Brain (tissue), 1 donor: ENCODE results near the gene DUS1L.

- RRBS, result no CpG with 5 or more reads among the region's 15 CpGs
These were observed 4.5 kb downstream of the PYCR1 start for GRCh38 chr17:81932222-81933393.

- RRBS, result 7% methylated on average over 22 of the region's 47 CpGs
These were observed 722 bp upstream of the NOTUM start for GRCh38 chr17:81961705-81962112.

DNA sequence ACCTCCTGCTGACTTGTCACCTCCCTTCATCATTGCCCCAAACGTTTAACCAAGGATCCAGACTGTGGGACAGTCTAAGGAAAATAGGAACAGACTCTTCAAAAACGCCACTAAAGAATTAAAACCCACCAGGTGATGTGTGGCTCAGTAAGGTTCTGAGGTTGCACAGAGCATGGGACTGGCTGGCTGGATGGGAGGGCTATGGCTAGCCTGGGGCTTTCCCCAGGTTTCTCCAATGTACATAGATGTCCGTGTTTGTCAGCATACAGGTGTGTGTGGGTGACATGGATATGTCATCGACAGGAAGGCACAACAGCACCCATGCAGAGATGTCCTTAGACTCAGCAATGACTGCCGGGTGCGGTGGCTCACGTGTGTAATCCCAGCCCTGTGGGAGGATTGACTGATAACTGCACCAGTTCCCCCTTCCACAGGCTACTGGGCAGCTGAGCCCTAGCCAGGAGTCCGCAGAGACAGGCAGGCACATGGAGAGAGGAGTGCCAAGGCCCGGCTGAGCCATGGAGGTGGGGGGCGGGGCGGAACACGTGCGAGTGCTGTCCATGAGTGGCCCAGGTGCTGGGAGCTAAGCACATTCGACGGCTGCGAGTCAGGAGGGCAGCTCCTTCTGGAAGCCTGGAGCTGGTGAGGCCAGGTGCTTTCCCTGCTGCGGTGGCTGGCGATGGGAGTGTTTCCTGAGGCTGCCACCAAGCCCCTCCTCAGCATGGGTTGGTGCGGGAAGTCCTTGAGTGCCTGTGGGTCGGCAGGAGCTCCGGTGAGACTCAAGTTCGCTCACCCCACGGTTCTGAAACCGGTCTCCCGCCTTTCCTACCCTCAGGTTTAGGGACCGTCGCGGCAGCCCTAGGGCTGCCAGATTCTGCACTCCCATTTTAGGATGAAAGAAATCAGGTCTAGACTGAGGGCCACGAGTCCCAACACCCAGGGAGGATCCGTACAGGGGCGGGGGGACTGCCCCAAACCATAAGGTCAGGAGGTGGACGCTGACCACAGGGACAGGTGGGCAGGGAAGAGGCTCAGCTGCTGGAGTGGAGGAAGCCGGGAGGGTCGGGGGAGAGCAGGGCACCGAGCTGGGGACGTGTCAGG is 871 bp upstream of the ASPSCR1 start:
- RRBS, result 6% methylated on average over 6 of the region's 36 CpGs

GRCh38 chr17:81978469-81978893 is 1.1 kb downstream of the ASPSCR1 start:
- RRBS, result no CpG with 5 or more reads among the region's 23 CpGs

DNA sequence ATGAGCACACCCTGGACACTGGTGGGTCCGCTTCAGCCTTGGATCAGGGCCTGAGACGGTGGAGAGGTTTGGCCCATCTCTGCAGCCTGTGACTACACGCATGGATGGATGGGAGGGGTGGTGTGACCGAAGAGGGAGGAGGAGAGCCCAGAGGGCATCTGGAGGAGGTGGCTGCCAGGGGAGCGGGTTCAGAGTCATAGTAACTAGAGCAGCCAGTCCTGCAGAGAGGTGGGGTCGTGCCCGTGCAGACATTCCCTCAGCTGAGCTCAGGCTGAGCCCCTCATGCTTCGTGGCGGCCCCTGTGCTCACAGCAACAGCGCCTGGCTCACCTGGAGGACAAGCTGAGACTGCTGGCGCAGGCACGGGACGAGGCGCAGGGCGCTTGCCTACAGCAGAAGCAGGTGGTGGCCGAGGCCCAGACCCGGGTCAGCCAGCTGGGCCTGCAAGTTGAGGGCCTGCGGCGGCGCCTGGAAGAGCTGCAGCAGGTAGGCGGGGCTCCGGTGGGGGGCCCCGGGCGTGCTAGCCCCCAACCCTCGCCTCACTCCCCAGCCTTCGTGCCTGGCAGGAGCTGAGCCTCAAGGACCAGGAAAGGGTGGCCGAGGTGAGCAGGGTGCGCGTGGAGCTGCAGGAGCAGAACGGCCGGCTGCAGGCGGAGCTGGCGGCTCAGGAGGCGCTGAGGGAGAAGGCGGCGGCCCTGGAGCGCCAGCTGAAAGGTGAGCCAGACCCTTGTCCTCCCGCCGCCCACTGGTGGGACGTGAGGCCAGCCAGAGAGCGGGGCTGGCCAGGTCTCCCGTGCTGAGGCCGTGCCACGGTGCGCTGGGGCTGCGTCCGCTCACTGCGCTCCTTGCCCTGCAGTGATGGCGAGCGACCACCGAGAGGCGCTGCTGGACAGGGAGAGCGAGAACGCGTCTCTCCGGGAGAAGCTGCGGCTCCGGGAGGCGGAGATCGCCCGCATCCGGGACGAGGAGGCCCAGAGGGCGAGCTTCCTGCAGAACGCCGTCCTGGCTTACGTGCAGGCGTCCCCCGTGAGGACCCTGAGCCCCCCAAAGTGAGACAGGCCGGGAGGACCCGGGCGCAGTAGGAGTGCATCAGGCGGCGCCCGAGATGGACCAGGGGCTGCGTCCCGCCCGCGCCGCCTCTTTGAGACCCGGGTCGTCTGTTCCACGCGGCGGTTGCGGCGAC is 1.3 kb upstream of the RAC3 start:
- RRBS, result 15% methylated on average over 25 of the region's 87 CpGs

GRCh38 chr17:82056468-82057114 is 4.9 kb downstream of the GPS1 start:
- RRBS, result no CpG with 5 or more reads among the region's 30 CpGs

- RRBS, result 2% methylated on average over 34 of the region's 114 CpGs
These were observed at the start of gene DUS1L for GRCh38 chr17:82065325-82066198. TSS of gene DUS1L (minus strand) at chr17:82065804.

DNA sequence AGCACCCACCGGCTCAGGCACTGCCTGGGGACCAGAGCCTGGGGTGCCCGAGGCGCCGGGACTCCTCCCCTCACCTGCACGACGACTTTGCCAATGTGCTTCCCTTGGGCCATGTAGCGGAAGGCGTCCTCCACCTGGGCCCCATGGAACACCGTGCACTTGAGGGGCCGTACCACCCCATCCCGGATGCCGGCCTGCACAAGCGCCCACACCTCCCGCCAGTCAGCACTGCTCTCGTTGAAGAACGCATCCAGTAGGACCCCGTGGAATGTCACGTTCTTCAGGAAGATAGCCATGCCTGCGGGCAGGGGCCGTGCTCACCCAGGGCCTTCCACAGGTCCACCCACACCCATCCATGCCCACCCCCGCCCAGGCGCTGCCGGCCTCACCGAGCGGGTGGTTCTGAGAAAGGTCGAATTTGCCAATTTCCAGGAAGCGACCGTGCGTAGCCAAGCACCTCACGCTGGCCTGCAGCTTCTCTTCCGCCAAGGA is 14.9 kb downstream of the FASN start:
- RRBS, result 94% methylated on average over 4 of the region's 31 CpGs

GRCh38 chr17:82083718-82084447 is 14.2 kb downstream of the FASN start:
- RRBS, result 74% methylated on average over 13 of the region's 51 CpGs

- RRBS, result 1% methylated on average over 52 of the region's 90 CpGs
These were observed 818 bp downstream of the FASN start for GRCh38 chr17:82096858-82097978.

- RRBS, result no CpG with 5 or more reads among the region's 5 CpGs
These were observed 1.4 kb upstream of the CCDC57 start for GRCh38 chr17:82214055-82214432.

GRCh38 chr17:82246347-82247493 is 17.9 kb downstream of the SLC16A3 start:
- RRBS, result no CpG with 5 or more reads among the region's 36 CpGs

DNA sequence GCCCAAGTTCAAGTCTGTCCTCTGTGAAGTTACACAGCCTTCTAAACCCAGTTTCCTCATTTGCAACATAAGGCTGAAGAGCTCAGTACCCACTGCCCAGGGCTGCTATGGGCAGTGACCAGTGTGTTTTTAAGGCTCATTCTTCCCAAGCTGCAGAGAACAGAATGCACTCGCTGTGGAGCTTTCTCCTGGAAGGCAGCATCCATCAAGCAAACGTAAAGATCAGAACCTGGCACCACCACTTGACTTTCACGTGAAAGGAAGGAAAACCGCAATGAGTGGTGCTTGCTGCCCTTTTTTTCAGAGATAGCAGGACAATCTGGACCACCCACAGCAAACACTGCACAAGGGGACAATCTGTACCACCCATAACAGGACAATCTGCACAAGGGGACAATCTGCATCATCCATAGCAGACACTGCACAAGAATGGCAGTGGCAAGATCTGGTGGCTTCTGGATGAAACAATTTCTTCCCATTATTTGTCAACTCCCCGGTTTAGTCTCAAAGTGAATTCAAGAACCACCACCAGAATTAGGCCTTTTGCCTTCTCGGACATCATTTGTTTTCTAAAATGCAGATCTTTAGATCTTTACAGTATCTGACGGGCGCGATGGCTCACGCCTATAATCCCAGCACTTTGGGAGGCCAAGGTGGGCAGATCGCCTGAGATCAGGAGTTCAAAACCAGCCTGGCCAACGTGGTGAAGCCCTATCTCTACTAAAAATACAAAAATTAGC is 11.0 kb downstream of the CSNK1D start:
- RRBS, result no CpG with 5 or more reads among the region's 12 CpGs

GRCh38 chr17:82290191-82290810 is 16.8 kb upstream of the CSNK1D start:
- RRBS, result no CpG with 5 or more reads among the region's 13 CpGs

DNA sequence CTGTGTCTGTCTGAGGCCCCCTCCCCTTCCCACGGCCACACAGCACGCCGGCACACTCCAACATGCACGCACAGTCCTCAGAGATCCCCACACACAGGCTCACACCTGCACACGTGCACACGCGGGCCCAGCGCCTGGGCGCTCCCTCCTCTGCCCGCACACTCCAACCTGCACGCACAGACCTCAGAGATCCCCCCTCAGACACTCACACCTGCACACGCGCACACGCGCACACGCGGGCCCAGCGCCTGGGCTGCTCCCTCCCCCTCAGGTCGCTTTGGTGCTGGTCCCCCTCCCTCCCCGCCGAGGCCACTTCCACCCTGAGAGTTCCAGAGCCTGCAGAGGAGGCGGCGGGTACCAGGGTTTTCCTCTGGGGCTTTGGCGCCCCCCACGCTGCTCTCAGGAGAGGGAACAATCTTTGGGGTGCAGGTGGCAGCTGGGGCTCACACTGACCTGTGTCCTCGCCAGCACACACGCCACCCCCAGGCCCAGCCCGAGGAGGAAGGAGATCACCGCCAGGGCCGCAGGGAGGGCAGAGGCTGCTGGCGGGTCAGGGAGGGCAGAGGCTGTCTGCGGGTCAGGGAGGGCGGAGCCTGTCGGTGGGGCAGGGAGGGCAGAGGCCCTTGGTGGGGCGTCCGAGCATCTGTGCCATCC is 1.5 kb downstream of the CD7 start:
- RRBS, result no CpG with 5 or more reads among the region's 36 CpGs

DNA sequence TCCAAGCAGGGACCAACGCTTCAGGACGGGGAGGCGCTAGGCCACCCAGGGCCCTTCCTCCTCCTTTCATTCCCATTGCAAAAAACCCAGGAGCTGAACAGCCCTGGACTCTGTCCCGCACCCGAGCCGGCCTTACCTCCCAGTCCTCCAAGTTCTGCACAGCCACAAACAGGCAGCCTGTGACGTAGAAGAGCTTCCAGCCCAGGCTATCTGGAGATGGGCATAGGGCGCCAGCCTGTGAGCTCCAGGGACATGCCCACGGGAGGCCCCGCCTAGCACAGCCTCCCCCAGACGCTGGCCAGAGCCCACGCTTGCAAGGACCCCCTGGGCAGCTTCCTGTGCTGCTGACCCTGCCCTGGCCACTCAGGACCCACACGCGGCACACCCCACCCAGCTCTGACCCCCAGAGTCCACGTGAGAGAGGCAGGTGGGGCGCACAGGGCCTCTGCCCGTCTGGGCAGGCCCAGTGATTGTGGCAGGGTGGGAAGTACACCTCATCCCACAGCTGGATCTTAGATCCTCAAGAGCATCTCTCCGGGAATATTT is 4.0 kb downstream of the CYBC1 start:
- RRBS, result no CpG with 5 or more reads among the region's 18 CpGs

DNA sequence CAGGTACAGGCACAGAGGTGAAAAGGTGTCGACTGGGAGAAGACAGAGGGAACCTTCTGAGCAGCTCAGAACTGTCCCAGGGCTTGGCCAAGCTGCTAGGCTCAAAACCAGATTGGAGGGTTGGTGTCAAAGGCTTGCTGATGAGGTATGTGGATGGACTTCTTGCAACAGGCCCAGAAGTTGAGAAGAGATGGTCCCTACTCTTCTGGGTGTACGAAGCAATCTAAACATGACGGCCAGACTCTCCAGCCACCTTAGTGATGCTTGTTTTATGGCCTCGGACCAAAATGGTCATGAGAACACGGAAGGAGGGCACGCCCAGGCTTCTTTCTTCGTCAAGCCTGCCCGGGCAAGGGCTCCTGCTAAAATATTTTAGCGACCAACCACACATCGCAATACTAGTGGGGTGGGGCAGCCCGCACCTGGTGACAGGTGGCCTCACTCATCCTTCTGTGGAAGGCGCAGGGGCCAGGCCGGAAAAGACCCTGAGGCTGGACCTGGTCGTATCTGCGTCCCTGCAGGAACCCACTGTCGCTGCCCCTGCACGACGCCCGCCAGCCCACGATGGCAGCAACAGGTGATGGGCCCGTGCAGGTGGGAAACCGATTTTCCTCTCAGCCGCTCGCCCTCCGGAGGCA is 23.1 kb upstream of the FOXK2 start:
- RRBS, result no CpG with 5 or more reads among the region's 25 CpGs

GRCh38 chr17:82521929-82522308 is 2.4 kb downstream of the FOXK2 start:
- RRBS, result no CpG with 5 or more reads among the region's 5 CpGs

DNA sequence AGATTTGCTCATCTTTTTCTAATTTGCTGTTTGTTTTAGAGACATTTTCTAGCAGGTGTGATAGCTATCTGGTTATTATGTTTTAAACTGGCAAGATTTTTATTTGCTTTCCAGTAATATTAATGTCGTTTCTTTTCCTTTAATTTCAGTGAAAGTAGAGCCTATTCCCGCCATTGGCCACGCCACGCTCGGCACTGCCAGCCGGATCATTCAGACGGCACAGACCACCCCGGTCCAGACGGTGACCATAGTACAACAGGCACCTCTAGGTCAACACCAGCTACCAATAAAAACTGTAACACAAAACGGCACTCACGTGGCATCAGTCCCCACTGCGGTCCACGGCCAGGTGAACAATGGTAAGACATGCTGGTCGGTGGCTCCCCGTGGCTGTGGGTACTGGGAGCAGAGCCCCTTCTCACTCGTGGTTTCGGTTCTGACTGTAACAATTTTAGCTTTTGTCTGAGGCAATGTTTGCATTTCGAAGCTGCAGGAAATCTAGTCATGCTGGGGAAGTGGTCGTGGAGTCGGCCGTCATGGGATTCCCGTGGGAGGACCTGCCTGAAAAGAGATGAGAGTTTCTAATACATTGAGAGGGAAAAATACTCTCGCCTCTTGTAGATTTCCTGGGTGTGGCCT is 61.2 kb downstream of the WDR45B start:
- RRBS, result no CpG with 5 or more reads among the region's 23 CpGs

DNA sequence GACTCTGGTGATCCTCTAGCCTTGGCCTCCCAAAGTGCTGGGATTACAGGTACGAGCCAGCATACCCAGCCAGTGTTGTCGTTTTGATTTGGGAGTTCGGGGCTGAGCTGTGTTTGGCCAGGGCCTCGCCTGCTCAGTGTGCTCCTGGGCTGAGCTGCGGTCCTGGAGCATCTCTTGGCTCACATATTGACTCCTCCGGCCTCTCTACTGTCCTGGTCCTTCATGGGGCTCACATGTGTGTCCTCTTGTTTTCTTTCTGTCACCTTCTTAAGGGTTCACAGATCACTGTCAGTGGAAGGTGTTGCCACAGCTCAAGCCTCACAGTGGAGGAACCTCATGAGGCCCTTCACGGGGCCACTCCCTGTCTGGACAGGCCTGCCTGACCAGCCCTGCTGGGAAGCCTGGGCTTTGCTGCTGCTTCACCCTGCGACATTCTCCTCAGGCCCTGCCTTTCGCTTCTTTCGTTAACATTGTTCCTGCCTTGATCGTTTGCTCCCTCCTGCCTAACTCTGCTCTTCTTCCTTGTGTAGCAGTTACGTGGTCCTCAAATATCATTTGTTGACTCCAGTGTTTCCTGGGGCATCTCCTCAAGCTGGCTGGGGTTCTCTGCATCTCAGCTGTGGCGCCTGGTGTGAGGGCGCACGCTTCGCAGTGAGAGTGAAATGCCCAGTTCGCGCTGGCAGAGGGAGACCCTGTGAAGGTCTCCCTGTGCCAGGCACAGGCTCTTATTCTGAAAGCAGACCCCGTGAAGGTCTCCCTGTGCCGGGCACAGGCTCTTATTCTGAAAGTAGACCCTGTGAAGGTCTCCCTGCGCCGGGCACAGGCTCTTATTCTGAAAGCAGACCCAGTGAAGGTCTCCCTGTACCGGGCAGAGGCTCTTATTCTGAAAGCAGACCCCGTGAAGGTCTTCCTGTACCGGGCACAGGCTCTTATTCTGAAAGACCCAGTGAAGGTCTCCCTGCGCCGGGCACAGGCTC is 55.8 kb downstream of the WDR45B start:
- RRBS, result no CpG with 5 or more reads among the region's 27 CpGs